Omental fat pad (tissue), 4 donors: ENCODE measurements around a stretch of chr3.

DNA sequence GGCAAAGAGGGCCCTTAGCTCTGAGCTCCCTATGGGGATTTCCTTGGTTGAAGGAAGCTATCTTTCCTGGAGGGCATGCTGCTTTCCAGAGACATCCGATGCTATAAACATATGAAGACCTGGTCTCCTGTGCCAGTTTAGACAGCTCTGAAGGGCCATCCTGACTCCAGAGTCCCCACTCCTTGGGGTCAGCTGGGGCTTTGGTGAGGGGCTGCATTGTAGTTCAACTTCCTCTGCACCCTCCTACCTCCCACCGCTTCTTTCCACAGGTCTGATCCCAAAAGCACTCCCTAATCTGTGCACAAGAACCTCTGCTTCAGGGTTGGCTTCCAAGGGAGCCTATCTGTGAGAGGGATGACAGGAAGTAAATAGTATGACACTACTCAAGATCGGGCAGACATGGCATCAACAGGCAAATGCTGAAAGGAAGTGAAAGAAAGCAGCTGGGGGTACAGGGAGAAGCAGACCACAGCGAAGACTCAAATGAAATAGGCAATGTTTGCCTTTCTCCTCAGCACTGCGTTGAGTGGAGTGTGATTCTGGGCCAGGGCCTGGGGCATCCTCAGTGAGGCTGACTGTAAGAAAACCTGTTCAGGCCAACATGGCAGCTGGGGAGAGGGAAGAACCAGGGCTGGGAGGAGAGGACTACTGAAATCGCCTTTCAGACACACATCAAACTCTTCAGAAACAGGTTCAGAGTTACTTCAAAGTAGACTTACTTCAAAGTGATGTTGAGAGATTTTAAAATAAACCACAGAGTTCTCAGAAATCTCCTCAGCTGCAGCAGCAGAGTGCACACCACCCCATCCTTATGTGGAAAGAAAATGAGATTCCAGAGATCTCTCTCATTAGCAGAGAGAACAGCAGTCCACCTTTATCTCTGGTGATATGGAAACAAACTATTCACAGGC is 96.6 kb downstream of the SLC9A9 start:
- PRO-cap = no peak
- RAMPAGE, long total RNA, 4 experiments = no peak in any of the 4 experiments

DNA sequence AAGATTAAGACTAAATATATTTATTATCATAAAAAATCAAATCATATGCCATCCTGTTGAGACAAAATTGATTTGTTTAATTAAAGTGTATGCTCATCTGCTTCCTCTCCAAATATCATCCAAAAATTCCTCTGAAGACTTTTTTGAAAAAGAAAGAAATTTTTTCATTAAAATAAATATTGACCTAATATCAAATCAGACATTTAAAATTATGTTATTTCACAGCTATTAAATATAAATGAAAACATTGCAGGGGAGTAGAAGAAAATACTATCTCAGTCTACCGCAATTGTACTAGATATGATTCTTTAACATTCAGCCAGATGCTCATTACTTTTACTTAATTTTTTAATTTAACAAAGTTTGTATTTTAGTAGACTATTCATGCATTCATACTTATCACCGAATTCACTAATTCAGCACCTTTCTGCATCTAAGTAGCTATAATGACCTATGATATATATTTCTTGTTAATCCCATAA is 724.6 kb downstream of the PLOD2 start:
- PRO-cap = no peak
- RAMPAGE, long total RNA, 4 experiments = no peak in any of the 4 experiments

- PRO-cap = no peak
- RAMPAGE, long total RNA, 4 experiments = no peak in any of the 4 experiments
Measured at GRCh38 chr3:146238847-146239658, 11.9 kb downstream of the PLSCR4 start.

- PRO-cap = no peak
- RAMPAGE, long total RNA, 4 experiments = no peak in any of the 4 experiments
Measured at GRCh38 chr3:147354645-147355381, 51.5 kb downstream of the ZIC4 start.

DNA sequence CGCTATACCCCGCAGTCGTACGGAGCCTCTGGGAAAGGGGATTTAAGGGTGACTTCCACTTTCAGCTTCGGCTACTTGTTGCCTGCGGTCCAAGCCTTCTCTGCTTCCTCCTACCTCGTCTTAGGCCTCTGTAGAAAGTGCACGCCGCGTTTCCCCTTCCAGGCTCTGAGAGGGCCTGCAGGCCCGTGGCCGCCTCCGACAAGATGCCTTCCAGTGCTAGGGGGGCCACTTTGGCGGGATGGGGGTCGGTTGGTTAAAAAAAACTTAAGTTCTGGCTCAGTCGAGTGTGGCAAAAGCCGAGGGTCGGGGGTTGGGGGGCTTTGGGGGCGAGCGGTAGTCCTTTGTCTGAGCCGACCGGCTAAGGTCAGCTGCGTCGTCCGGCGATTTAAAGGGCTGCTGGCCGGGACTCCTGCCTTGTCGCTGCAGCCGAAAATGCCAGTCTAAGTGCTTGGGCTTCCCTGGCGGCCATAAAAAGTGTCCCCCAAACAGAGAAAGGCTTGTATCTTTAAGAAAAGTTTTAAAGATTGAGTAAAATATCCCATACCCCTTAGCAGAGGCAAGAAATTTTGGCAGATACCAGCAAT is 8.0 kb downstream of the ZIC4 start:
- PRO-cap = no peak
- RAMPAGE, long total RNA, 4 experiments = no peak in any of the 4 experiments

DNA sequence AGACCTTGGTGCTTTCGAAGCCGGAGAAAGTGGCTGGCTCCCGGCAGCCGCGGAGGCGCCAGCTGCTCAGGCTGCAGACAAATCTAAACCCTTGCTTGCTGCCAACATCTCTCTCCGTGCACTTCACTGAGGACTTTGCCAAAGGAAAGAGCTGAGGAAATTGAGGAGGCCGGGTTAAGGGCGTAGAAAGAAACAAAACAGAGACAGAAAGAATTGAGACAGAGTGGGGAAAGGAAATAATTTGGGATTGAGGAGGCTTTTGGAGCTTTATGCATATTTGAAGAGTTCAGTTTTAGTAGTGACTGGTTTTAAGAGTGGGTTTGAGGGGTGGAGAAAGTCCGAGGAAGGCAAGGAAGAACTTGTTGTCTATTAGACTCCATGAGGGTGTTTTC is 2.2 kb downstream of the ZIC1 start:
- PRO-cap = no peak
- RAMPAGE, long total RNA, 4 experiments = no peak in any of the 4 experiments

DNA sequence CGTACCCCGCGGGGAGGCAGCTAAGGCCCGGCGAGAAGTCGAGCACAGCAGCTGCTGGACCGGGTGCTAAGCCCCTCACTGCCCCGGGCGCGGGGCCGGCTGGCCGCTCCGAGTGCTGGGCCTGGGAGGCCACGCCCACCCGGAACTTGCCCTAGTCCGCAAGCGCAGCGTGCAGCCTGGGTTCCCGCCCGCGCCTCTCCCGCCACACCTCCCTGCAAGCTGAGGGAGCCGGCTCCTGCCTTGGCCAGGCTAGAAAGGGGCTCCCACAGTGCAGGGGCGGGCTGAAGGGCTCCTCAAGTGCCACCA is 417.0 kb upstream of the AGTR1 start:
- PRO-cap = no peak
- RAMPAGE, long total RNA, 4 experiments = no peak in any of the 4 experiments

- PRO-cap = no peak
- RAMPAGE, long total RNA, 4 experiments = no peak in any of the 4 experiments
Measured at GRCh38 chr3:148915048-148915495, 50.0 kb downstream of the CPA3 start.

DNA sequence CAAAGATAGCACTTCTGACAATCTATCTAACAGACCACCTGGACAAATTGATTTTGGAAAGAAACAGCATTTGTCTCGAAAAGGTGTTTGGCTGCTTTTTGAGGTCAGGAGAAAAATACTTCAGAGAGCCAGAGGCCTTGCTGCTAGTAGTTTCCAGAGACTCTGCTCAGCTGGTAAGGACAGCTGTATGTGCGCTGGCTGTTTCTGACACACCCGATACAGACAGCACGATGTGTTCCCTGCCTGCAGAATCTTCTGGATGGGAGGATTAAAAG is 15.7 kb upstream of the GYG1 start:
- PRO-cap = no peak
- RAMPAGE, long total RNA, 4 experiments = no peak in any of the 4 experiments

GRCh38 chr3:149011649-149012176 is 20.4 kb downstream of the GYG1 start:
- PRO-cap = no peak
- RAMPAGE, long total RNA, 4 experiments = no peak in any of the 4 experiments

GRCh38 chr3:149188010-149188426 is 33.6 kb downstream of the CP start:
- PRO-cap = no peak
- RAMPAGE, long total RNA, 4 experiments = no peak in any of the 4 experiments

- PRO-cap = no peak
- RAMPAGE, long total RNA, 4 experiments = no peak in any of the 4 experiments
Measured at GRCh38 chr3:149197542-149198106, 24.0 kb downstream of the CP start.

DNA sequence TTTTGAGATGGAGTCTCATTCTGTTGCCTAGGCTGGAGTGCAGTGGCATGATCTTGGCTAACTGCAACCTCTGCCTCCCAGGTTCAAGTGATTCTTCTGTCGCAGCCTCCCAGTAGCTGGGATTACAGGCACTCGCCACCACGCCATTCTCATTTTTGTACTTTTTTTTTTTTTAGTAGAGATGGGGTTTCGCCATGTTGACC is 21.2 kb downstream of the CP start:
- PRO-cap = no peak
- RAMPAGE, long total RNA, 4 experiments = no peak in any of the 4 experiments

DNA sequence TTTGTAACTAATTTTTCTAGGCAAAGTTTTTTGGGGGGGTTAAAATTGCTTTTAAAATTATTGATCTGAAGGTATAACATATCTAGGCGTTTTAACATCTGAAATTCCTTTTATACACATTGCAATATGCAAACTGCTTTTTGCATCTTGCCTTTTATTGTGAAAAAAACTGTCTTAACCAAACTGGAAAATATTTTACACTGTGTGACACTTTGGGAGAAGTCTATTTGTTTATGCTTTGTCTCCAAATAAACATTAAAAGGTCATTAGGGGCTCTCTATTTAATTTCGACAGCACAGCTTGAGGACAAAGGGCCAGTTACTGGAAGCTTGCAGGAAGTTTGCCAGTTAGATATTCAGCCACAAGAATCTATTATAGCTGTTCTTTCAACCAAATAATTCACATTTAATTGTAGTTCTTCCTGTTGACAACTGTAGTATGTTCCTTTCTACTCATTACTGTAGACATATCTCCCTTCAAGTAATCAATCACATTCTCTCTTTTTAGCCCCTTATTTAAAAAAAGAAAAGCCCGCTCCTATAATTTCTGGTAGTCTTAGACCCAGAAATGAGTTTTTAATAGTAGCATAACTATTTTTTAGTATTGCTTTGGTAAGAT is 6.1 kb downstream of the CP start:
- PRO-cap = no peak
- RAMPAGE, long total RNA, 4 experiments = no peak in any of the 4 experiments

- PRO-cap = no peak
- RAMPAGE, long total RNA, 4 experiments = no peak in any of the 4 experiments
Measured at GRCh38 chr3:149352423-149353045, 19.1 kb upstream of the TM4SF18 start.

- PRO-cap = no peak
- RAMPAGE, long total RNA, 4 experiments = no peak in any of the 4 experiments
Measured at GRCh38 chr3:149376577-149377216, 752 bp downstream of the TM4SF1 start.

DNA sequence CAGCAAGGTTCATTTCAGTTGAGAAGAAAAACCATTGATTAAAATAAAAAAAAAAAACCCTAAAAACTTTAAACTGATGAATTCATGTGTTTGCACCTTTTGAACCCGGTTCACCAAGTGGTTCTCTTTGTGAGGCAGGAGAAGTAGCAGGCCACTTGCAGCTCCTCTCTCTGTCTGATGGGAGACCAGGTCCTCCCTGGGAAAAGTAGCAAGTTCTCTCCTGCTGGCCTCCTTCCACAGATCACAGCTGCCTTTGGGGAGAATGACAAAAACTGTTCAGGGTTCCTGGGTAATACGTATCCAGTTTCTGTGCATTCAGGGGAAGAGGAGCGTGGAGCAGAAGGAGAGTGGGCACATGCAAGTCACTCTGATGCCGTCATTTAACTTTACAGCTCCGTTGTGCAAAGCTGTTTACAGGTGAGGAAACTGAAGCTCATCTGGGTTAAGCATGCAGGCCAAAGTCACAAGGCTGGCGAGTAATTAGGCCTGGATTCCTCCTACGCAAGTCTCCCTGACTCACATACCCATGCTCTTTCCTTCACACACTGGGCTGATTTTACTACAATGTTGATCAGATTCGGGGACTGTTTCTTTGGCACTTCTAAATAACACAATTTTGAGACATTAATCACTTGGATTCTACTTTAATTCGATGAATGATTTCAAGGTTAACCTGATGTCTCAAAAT is 7.4 kb upstream of the TM4SF1 start:
- PRO-cap = no peak
- RAMPAGE, long total RNA, 4 experiments = no peak in any of the 4 experiments

- PRO-cap = no peak
- RAMPAGE, long total RNA, 4 experiments = no peak in any of the 4 experiments
Measured at GRCh38 chr3:149395395-149396154, 18.1 kb upstream of the TM4SF1 start.

GRCh38 chr3:149479451-149480266 is 5.2 kb downstream of the TM4SF4 start:
- PRO-cap = no peak
- RAMPAGE, long total RNA, 4 experiments = no peak in any of the 4 experiments

DNA sequence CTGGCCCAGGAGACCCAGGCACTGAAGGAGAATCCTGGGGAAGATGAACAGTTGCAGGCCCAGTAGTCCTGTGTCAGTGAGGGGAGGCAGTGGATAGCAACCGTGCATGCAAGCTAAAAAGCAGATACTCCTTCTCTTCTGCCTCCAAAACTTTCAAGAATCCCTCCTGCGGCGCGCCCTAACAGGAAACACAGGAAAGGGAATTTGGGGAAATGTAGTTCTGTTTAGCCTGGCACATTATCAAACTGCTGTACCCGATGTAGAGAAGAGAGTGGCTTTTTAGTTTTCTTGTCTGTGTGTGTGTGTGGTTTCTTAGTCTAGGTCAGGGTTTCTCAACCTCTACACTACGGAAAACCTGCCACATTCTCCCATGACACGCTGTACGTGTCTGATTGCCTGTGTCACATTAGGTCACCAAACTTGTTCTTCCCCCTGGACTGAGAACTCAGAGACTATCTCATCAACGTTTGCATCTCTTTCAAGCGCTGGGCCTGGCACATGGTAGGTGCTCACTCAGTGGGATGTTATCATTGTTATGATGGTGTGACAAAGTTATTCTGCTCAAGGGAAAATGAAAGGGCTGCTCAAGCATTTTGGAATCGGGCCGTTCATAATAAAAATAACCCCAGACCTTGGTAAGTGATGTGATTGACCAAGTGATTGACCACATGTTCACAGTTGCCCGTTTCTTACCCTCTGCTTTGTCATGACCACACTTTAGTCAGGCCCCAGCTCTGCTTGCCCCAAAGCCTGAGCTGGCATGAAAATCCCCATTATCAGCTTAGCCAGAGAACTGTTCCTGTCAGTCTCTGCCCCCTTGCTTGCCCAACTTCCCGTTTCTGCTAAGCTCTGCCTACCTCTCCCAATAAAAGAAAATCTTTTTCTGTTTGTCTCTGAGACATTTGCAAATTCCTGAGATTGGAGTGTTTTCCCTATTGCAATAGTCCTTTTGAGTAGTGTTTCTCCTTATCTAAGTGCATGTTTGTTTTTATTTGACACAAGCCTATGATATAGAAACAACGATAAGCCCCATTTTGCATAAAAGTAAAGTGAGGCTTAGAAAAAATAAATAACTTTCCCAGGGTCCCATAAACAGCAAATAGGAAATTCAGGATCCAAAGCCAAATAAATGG is 33.3 kb downstream of the TM4SF4 start:
- PRO-cap = no peak
- RAMPAGE, long total RNA, 4 experiments = no peak in any of the 4 experiments